Glomerular endothelial cell (primary cell): ENCODE results near the gene TMEM38A.

DNA sequence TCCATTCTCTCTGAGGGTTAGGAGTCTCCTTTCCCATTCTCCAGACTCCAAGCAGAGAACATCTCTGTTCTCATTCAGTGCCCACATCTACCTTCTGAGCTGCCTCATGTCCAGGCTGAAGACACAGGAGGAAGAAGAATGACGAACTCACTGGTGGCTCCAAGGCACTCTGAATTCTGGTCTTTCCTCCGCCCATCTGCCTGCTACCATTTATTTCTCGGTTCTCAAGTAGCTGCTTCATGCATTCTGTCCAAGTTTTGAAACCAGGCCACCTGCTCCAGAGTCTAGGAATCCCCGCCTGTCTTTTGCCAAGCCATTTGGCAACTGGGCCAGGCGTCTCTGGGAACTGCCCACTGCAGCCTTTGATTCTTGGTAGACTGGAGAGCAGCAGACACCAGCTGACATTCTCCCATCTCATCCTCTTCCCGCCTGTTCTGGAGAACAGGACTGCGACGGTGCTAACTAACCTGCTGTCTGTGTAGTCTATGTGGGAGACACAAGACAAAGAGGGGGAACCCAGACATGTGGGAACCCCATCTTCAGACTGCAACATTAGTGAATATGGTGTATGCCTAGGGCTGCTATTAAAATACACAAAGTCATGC lies 10.8 kb downstream of the SLC35E1 start:
- RAMPAGE, long total RNA: no peak

DNA sequence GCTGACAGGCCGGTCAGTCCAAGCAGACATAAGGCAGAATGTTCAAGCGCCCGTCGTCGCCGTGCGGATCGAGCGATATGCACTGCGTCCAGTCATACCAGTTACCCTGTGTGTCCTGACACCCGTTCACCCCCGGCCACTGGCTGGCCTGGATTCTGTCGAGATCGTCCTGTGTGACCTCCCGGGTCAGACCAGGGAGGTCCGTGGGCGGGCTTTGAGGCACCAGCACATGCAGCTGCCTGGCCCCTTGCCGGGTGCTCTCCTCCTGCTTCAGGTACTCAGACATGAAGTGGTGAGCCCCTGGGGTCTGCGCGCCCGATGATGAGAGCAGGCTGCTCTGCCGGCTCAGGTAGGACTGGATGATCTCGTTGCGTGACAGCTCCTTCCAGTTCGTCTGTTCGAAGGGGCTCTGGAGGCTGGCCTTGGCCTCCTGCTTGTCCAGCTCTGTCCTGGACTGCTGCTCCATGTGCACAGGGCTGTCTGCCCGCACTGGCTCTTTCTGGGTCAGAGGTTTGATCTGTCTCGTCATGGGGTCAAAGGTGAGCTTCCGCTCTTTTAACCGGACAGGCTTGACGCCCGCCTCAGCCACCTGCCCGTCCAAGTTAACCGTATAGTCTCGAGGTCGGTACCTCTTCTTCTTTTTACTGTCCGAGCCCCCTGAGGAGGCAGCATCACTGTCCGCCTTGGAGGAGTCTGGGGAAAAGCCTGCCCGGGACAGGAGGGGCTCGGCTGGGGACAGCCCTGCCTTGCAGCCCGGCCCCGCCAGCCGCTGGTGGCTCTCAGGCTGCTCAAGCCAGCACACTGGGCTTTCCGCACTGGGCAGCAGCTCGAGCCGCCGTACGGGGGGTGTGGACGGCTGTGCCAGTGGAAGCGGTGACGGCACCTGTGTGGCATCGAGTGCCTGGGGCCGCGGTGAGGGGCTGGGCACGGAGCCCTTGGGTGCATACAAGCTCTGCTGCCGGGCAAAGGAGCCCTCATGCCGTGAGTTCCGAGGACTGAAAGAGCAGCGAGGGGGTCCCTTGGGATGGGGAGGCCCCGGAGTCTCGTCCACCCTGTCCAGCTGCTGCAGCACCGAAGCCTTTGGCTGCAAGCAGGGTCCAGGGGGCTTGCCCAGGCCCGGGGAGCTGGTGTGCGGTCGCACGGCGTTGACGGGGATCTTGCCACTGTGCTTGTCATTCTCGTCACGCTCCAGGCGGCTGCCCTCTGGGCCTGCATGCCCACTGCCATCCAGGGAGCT lies 4.2 kb upstream of the SLC35E1 start:
- RAMPAGE, long total RNA: no peak

DNA sequence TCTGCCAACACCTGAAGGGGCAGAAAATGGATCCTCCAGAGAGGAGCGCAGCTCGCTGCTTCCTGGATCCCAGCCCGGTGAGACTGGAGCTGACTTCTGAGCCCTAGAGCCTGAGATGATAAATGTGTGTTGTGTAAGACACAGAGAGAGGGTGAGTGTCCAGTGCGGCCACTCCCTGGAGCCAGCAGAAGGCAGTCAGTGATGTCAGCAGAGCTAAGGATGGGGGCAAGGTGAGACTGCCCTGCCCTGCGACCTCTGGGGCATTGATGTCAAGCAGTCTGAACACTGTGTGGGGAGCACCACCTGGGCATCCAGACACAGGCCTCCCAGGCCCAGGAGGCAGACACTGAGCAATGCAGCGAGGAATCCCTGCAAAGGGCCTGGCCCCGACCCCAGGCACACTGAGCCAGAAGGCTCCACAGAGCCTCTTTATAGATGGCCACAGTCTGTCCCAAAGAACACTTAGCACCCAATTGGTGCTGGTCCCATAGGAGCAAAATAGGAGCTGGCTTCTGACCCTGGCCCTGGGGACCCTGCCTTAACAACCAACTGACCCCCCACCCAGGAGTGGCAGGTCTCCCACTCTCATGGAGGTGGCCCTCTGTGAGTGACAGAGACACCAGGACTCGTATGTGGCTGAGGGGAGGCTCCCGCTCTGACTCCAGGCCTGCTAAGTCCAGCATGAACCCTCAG lies 9.9 kb upstream of the SLC35E1 start:
- RAMPAGE, long total RNA: no peak

- RAMPAGE, long total RNA: no peak
Observed at GRCh38 chr19:16628683-16629714, 995 bp upstream of the MED26 start.

GRCh38 chr19:16660744-16661572 lies at the start of gene TMEM38A:
Gene TMEM38A (plus strand): TSS chr19:16661139.
- RAMPAGE, long total RNA: no peak

- RAMPAGE, long total RNA: no peak
Observed at GRCh38 chr19:16671791-16672290, 10.9 kb downstream of the TMEM38A start.

GRCh38 chr19:16887288-16888005 lies 1.4 kb upstream of the F2RL3 start:
- RAMPAGE, long total RNA: no peak

GRCh38 chr19:16892401-16893157 lies 3.8 kb downstream of the F2RL3 start:
- RAMPAGE, long total RNA: no peak

- RAMPAGE, long total RNA: no peak
Observed at GRCh38 chr19:16897316-16898199, 8.8 kb downstream of the F2RL3 start.

GRCh38 chr19:16944628-16945018 lies 55.8 kb downstream of the F2RL3 start:
- RAMPAGE, long total RNA: no peak

DNA sequence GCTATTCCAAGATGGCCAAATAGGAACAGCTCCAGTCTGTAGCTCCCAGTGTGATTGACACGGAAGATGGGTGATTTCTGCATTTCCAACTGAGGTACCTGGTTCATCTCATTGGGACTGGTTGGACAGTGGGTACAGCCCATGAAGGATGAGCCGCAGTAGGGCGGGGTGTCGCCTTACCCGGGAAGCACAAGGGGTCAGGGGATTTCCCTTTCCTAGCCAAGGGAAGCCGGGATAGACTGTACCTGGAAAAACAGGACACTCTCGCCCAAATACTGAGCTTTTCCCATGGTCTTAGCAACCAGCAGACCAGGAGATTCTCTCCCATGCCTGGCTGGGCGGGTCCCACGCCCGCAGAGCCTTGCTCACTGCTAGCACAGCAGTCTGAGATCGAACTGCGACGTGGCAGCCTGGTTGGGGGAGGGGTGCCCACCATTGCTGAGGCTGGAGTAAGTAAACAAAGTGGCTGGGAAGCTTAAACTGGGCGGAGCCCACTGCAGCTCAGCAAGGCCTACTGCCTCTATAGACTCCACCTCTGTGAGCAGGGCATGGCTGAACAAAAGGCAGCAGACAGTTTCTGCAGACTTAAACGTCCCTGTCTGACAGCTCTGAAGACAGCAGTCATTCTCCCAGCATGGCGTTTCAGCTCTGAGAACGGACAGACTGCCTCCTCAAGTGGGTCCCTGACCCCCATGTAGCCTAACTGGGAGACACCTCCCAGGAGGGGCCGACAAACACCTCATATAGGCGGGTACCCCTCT lies 65.4 kb downstream of the CPAMD8 start:
- RAMPAGE, long total RNA: no peak

GRCh38 chr19:17025934-17026434 lies 626 bp downstream of the CPAMD8 start:
- RAMPAGE, long total RNA: no peak

- RAMPAGE, long total RNA: no peak
Observed at GRCh38 chr19:17052847-17053474, 22.3 kb downstream of the HAUS8 start.

- RAMPAGE, long total RNA: no peak
Observed at GRCh38 chr19:17101518-17102621, 26.3 kb downstream of the MYO9B start.

DNA sequence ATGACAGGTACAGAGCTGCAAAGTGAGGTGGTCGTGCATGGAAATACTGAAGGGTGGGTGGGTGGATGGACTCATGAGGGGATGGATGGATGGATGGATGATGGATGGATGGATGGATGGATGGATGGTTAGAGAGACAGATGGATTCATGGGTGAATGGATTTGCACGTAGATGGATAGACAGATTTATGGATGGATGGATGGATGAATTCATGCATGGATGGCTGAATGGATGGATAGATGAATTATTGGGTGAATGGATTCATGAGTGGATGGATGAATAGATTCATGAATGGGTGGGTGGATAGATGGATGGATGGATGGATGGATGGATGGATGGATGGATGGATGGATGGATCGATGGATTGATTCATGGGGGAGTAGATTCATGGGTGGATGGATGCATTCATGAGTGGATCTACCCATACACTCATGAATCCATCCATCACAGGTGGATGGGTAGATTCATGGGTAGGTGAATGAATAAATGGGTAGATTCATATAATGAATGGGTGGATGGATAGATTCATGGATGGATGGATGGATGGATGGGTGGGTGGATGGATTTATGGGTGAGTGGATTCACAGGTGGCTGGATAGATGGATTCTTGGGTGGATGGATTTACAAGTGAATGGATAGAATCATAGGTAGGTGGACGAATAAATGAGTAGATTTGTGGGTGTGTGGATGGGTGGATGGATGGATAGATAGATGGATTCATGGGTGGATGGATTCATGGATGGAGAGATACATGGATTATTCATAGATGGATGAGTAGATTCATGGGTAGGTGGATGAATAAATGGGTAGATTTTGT lies 69.1 kb upstream of the USE1 start:
- RAMPAGE, long total RNA: no peak

DNA sequence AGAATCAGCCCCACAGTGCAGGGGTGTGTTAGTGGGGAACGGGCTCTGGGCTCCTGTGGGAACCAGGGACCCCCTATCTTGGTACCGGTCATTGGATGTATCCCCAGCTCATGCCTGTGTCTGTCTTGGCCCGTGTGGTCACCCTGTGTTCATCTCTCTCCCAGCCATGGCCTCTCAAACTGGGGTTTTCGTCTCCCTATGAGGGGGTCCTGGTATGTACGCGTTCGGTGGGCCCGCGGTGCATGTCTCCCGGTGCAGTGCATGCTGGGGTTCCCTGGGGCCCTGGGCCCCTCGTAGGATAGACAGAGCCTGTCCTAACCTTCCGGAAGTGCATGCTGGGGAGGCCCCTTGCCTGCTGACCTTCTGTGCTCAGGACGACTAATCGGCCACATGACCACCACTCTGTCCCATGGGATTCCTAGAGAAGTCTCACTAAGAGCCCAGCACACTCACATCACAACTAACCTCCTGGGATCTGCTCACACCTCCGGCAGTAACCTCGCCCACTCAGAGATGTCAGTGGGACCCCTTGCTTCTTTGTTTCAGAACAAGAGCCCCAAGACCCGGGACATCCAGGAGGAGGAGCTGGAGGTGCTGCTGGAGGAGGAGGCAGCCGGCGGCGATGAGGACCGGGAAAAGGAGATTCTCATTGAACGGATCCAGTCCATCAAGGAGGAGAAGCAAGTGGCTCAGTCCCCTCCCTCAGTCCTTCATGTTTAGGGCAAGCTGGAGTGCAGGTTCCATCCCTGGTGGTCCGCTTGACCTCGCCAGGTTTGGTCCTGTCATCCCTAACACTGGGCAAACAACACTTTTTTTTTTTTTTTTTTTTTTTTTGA lies 4.8 kb upstream of the USE1 start:
- RAMPAGE, long total RNA: no peak

GRCh38 chr19:17242253-17242908 lies 3.3 kb downstream of the NR2F6 start:
- RAMPAGE, long total RNA: no peak

GRCh38 chr19:17332721-17333335 lies 1.8 kb downstream of the ANO8 start:
- RAMPAGE, long total RNA: no peak

DNA sequence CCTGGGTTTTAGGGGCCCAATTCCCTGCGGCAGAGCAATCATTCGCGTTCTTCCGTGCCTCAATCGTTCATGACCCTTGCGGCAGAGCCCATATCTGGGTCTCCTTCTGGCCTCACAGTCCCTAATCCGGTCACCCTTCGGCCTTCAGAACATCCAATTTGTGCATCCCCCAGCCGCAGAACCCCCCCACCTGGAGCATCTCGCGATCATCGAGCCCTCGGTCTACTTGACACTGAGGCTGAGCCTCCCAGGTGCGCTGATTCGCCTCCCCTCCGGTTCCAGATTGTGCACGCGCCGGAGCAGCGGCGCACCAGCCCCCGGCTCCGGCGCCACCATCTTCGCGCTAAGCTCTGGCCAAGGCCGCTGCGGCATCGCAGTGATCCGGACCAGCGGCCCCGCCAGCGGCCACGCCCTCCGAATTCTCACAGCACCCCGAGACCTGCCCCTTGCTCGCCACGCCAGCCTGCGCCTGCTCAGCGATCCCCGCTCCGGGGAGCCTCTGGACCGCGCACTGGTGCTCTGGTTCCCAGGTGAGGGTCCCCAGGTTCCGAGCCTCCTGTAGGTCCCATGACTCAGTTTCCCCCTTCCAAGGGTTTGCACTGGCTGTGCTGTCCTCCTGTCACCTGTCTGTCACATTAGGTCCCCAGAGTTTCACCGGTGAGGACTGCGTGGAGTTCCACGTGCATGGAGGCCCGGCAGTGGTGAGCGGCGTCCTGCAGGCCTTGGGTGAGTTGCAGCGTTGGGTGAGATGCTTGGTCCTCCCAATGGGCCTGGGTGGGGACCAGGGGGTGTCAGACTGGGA lies 574 bp downstream of the GTPBP3 start:
- RAMPAGE, long total RNA: no peak

DNA sequence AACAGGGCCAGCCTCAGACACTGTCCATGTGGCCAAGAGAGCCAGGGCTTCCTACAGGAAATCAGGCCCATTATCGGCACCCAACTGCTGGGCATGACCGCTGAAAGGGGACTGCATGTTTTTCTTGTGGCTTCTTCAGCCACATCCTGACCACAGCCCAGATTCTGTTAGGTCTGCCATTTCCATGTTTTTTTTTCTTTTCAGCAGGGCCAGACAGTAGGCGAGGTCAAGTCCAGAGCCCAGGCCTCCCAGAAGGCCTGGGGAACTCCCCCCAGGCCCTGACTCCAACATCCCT lies 855 bp upstream of the BST2 start:
- RAMPAGE, long total RNA: no peak